Tibial nerve (tissue), 3 donors: ENCODE measurements around the gene IFIT1.

- PRO-cap: no peak
- RAMPAGE, long total RNA, 3 experiments: no peak in any of the 3 experiments
Observed at GRCh38 chr10:86972733-86973439, 4.6 kb downstream of the ADIRF start.

GRCh38 chr10:87092317-87093353 is 2.0 kb downstream of the GLUD1 start:
- PRO-cap: unidirectional peak, plus-strand start at chr10:87092606
- RAMPAGE, long total RNA, 3 experiments: no peak in any of the 3 experiments

- PRO-cap: no peak
- RAMPAGE, long total RNA, 3 experiments: no peak in any of the 3 experiments
Observed at GRCh38 chr10:87116090-87117026, 21.4 kb downstream of the SHLD2 start.

GRCh38 chr10:87200844-87201308 is 24.4 kb upstream of the NUTM2A start:
- PRO-cap: no peak
- RAMPAGE, long total RNA, 3 experiments: no peak in any of the 3 experiments

DNA sequence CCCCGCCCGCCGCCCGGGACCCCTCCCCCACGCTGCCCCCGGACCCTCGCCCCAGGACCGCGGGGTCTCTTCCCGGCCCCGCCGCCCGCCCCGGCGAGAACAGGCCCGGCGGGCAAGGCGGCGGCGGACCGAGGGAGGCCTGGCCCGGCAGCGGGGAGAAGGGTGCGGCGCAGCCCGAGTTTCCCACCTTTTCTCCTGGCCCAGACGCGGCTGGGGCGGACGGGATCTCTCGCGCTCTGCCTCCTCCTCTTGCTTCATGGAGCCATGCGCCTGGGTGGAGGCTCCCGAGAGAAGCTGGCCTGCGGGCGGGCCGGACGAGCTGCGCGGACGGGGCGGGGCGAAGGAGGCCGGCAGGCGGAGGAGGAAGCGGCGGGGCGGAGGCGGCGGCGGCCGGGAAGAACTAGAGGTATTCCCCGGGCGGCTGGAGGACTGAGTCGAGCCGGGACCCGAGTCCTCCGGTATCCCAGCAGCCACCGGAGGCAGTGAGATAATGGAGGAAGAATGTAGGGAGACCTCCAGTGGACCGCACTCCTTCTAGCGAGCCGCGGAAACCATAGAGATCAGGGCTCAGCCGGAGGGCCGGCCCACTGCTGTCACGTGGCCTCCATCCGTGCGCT is 15.4 kb upstream of the NUTM2D start:
- PRO-cap: bidirectional peak, plus-strand start at position 378 of the sequence, minus-strand start at position 402 of the sequence; bidirectional peak, plus-strand start outside the sequence, minus-strand start at position 534 of the sequence
- RAMPAGE, long total RNA, 3 experiments: no peak in any of the 3 experiments

- PRO-cap: no peak
- RAMPAGE, long total RNA, 3 experiments: no peak in any of the 3 experiments
Observed at GRCh38 chr10:87590909-87591448, 68.7 kb upstream of the PAPSS2 start.

GRCh38 chr10:87693995-87694515 is 34.4 kb downstream of the PAPSS2 start:
- PRO-cap: no peak
- RAMPAGE, long total RNA, 3 experiments: no peak in any of the 3 experiments

- PRO-cap: no peak
- RAMPAGE, long total RNA, 3 experiments: no peak in any of the 3 experiments
Observed at GRCh38 chr10:87696904-87697817, 37.5 kb downstream of the PAPSS2 start.

GRCh38 chr10:87815369-87815785 is 2.6 kb downstream of the ATAD1 start:
- PRO-cap: no peak
- RAMPAGE, long total RNA, 3 experiments: no peak in any of the 3 experiments

GRCh38 chr10:87862599-87863162 is 652 bp downstream of the KLLN start:
- PRO-cap: no peak
- RAMPAGE, long total RNA, 3 experiments: no peak in any of the 3 experiments

GRCh38 chr10:87864039-87865174 is 982 bp downstream of the PTEN start:
- PRO-cap: no peak
- RAMPAGE, long total RNA, 3 experiments: no peak in any of the 3 experiments

DNA sequence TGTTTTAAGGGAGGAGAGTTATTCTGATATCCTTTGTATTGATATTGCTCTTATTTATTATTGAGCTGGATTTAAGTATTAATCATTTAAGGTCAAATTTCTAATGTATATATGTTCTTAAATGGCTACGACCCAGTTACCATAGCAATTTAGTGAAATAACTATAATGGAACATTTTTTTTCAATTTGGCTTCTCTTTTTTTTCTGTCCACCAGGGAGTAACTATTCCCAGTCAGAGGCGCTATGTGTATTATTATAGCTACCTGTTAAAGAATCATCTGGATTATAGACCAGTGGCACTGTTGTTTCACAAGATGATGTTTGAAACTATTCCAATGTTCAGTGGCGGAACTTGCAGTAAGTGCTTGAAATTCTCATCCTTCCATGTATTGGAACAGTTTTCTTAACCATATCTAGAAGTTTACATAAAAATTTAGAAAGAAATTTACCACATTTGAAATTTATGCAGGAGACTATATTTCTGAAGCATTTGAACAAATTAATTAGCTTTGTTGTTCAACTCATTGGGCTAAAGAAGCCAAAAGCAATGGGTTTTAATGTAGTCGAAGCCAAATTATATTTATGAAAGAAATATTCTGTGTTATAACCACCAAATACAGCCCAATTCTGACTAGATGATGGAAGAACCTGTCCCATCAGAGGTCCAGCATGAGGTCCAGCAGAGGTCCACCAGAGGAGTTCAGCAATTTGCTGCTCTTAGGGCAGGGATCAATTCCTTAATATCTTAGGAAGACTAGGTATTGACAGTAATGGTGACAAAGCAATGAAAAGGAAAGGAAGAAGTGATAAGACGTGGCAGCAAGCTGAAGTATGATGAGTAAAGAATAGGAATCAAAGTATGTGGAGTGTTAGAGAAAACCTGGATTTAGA is 88.7 kb downstream of the PTEN start:
- PRO-cap: no peak
- RAMPAGE, long total RNA, 3 experiments: start-site peak on the plus strand in 1 of 3 experiments, centred at position 292 of the sequence, 30 reads per replicate

DNA sequence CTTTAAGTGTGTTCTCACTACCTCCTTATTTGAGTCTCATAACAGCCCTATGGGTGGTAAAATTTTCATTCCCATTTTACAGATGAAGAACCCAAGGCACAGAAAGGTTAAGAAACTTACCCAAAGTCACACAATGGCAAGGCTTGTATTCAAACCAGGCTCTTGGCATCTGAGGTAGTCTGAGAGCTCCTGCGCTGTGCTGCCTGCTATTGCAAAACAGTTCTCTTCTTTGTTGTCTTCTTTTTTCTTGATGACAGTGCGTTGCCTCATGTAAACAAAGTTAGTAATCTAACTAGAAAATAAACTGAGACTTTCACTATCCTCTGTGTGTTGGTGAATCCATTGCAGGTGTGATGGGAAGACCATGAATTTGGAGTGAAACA is 240.8 kb downstream of the PTEN start:
- PRO-cap: no peak
- RAMPAGE, long total RNA, 3 experiments: no peak in any of the 3 experiments

DNA sequence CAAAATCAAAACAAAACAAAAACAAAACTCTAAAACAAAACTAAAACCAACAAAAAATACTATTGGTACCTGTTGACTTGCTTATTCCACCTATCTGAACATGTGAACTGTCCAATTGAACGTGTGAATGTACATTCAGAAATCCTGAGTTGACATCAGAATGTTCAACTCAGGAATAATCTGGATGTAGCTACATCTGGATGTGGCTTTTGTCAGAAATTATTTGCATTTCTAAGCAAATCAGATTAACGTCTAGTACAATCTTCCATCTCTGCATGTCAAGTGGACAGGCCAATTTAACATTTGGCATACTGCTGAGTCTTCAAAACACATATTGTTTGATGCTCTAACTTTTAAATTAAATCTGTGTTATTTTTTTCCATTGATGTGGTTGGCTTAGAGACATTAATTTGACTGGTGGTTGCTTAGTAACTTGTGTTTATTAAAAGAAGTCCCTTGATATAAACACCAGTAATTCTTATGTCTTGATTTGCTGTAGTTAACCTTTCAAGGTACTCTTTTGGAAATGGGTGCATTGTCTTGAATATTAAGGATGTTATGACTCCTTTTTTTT is 3.4 kb downstream of the STAMBPL1 start:
- PRO-cap: no peak
- RAMPAGE, long total RNA, 3 experiments: no peak in any of the 3 experiments

GRCh38 chr10:88912841-88913595 is 33.0 kb downstream of the STAMBPL1 start:
- PRO-cap: no peak
- RAMPAGE, long total RNA, 3 experiments: no peak in any of the 3 experiments

DNA sequence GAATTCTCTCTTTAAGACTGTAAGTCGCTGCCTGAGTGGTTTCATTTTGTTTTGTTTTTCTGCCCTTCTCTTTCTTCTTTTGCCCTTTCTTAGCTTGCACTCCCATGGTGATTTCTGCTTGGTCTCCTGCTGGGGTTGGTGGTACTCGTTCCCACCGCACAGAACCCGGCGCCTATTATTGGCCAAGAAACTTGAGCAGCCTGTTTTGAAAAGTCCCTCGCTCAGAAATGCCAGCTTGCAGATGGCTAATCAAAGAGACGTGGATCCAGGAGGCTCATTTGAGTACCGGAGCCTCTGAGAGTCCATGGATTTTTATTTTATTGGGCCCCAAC is 976 bp downstream of the FAS start:
- PRO-cap: no peak
- RAMPAGE, long total RNA, 3 experiments: no peak in any of the 3 experiments

DNA sequence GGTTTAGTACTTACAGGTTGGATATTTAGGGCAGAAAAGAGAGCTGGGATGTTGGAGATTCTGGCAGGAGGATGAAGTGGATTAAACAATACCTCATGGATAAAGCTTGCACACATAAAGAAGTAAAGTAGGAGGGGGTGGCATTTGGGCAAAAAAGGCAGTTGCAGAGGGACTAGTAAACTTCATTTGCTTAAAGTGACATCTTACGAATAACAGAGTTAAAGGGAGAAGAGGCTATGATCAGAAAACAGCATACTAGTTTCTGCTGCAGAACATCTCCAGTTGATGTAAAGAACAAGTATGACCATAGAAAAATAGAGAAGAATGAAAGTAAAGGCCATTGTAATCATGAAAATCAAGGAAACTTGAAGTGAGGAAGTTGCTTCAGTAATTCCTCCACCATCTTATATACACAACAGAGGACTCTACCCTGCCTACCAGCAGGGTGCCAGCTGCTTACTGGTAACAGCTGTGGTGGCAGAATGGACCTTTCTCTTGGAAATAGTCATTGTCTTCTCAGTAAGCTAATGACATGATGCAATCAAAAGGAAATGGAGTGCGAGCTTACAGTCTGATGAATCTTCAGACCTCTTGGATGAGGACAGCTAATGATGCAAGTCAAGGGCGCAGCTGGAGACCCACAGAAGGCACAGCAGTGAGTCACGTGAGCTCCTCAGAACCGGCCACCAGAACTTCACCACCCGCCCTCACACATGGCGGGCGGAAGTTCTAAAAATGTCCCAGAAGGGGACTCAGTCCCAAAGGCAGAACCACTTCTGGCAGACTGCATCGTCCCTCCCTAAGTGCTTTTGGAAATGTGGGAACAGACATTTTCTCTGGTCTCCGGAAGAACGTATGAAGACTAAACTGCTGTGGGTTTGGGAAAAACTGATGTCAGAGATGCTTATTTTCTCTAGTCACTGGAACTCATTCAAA is 96.1 kb downstream of the FAS start:
- PRO-cap: no peak
- RAMPAGE, long total RNA, 3 experiments: no peak in any of the 3 experiments

DNA sequence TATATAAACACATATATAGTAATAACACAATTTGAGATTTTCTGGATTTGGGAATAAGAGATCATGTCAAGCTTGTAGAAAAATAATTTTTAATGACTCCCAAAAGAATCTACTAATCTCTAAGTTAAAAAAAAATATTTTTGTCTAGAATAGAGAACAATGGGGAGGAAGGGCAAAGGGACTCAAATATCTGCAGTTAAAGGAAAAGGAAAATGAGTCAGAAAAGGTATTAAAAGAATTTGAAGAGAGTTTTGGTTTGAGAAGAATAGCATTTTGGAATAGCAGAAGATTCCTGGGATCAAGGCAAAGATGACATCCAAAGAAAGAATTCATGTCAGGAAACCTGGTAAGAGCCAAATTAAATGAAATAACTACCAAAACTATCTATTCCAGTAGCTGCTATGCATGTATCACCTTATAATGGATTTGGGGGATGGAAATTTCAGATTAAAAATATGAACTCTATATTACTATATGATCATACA is 91.9 kb downstream of the CH25H start:
- PRO-cap: no peak
- RAMPAGE, long total RNA, 3 experiments: no peak in any of the 3 experiments

DNA sequence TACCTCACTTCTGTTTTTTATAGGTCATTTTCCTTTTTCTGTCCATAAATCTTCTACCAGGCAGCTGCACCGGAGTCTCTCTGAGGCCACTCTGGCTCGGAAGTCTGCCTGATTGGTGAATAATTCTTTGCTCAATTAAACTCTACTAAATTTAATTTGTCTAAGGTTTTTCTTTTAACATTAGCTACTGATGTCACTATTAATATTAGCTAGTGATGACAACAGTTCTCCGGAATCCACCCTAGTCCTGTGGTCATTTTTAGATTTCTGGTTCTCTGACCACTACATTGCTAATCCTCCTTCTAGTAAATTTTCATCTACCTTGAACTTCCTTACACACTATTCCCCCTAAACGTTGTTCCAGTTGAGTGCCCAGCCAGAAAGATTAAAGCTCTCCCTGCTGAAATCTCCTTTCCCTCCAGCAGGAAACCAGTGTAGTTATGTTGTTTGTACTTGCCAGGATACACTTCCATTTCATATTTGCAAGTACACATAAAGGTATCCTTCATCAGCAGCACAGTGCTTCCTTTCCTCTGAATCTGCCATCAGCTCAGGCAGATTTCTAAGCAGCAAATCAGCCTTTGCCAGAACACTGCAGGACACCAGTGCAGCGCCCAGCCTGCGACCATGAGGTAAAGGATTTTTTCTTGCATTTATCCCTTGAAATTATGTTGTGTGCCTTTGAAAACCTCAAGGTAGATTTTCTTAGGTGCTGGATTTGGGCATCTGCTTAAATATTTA is 18.4 kb upstream of the IFIT2 start:
- PRO-cap: no peak
- RAMPAGE, long total RNA, 3 experiments: no peak in any of the 3 experiments

DNA sequence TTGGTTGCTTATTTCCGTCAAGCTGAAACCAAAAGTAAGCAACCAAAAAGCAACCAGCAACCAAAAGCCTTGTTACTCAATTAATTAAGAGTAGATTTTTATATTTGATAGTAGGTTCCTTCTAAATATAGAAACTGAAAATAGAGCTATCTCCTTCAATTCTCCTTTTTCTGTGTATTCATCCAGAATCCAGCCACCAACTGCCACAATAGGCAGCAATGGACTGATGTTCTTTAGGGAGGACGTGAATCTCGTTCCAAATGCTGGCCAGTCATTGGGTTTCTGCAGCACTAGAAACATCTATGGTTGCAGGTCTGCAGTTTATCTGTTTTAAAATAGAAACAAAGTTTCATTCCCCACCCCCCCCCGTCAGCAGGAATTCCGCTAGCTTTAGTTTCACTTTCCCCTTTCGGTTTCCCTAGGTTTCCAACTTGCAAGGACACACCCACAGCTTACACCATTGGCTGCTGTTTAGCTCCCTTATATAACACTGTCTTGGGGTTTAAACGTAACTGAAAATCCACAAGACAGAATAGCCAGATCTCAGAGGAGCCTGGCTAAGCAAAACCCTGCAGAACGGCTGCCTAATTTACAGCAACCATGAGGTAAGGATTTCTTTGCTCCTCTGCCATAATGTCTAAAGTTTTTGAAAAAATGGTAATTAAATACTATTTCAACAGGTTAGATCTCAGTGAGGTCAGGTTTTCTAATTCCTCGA is at the start of gene IFIT1:
Gene IFIT1 (plus strand): TSS at position 511 of the 718 bp plus-strand sequence.
- PRO-cap: bidirectional peak, plus-strand start at position 539 of the sequence, minus-strand start at position 392 of the sequence
- RAMPAGE, long total RNA, 3 experiments: start-site peak on the plus strand in 2 of 3 experiments, centred at positions 541 to 542 of the sequence, 22 to 26 reads per replicate